GM19240 (cell line): ENCODE results near the genes VDR, LALBA and ARF3.

DNA sequence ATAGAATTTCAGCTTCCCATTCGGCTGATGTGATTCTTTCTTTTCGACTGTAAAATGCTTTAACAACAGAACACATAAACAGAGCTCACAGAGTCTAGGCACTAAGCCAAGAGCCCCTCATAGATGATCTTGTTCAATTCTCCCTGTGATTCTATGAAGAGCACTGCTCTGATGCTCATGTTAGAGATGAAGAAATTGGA is 232.7 kb downstream of the RPAP3 start:
- RRBS = no CpG with 5 or more reads among the region's 2 CpGs

- RRBS = no CpG with 5 or more reads among the region's 10 CpGs
Observed at GRCh38 chr12:47734569-47735235, 9.4 kb upstream of the ENDOU start.

- RRBS = 7% methylated on average over 4 of the region's 16 CpGs
Observed at GRCh38 chr12:47739667-47740350, 14.5 kb upstream of the ENDOU start.

GRCh38 chr12:47744324-47745347 is 14.0 kb downstream of the RAPGEF3 start:
- RRBS = no CpG with 5 or more reads among the region's 13 CpGs

DNA sequence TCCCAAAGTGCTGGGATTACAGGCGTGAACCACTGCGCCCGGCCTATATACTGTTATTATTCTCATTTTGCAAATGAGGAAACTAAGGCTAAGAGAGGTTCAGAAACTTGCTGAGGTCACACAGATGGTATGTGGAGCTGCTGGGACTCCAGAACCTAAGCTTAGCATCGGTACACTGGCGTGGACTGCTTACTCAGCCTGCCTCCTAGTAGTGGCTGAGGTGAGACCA is 9.6 kb downstream of the HDAC7 start:
- RRBS = no CpG with 5 or more reads among the region's 5 CpGs

GRCh38 chr12:47903783-47904455 is 875 bp downstream of the VDR start:
- RRBS = no CpG with 5 or more reads among the region's 3 CpGs

DNA sequence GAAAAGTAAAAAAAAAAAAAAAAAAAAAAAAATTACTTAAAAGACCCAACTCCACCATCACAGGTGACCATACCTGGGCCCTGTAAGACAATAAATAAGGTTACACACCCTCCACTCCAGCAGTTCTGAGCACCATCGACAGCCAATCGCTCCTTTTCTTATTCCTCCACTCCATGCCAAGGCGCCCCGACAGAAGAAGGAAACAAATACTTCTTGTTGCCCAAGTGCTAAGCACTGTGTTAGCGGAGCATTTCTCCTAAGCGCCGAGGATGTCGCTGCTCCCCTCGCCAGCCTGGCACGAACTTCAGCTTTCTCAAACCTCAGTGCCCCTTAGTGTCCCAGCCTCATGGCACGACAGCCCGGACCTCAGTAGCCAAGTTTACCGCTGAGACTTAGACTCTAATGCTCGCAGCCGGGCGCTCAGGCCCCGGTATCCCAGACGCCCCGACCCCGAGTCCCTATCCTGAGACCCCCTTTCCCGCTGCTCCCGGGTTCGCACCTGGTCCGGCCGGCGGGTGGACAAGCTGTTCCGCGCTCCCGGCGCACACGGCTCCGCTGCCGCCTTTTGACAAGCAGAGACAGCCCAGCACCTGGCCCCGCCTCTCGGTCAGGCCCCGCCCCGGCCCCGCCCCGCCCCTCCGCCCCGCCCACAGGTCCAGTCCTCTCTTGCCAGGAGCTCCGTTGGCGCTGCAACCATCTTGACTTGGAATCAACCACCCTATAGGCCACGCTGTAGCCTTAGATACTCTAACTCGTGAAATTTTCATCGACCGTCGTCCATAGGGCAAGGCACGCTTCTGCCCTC is at the start of gene VDR:
TSS of gene VDR (minus strand) at position 539 of the 805 bp plus-strand sequence.
- RRBS = 3% methylated on average over 17 of the region's 49 CpGs

DNA sequence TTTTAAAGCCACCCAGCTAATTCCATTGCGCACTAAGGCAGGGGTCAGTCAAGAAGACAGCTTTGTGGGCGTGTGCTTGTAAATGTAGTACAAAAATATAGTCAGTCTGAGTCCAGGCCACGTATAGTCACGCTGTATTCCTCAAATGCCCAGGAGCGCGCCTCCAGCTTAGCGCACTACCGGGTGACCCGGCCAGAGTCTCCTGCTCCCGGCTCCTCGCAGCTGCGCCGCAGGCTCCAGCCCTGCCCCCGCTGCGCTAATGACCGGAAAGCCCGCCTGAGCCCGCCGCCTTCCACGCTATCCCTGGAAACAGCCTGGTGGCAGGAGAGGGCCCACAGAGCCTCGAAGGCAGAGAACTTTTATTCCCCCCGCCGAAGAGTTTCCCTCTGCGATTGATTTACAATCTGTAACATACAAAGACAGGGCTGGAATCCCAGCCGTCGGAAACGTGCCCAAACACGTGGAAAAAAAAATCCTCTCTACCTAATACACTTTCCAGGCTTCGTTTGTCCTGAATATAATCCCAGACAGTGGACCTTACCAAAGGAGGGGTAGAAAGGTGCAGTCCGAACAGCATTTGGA is 1.5 kb downstream of the COL2A1 start:
- RRBS = 4% methylated on average over 7 of the region's 30 CpGs

DNA sequence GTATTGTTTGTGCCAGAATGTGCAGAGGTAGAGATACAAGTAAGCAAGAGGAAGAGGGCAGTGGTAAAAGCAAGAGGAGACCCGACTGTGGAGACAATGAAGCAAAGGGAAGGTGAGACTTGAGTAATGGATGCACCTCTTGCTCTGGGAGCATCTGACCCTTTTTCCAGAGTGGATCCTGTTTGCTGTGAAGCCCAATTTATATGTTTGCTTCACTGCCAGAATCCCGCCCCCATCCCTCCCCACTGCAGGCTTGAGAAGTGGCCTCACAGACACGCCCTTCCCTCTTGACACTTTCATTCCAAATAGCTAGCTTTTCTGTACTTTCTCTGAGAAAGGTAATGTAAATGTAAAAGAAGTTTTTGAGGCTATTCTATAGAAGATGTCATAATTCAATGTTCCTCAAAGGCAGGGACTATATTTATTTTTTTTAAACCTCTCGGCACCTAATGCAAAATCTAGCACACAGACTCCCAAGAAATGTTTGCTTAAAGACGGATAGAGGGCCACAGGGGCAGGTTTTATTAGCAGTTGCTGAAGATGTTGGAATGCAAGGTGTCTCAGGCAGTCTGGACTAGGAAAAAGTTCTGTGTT is 601 bp upstream of the PFKM start:
- RRBS = no CpG with 5 or more reads among the region's 5 CpGs

GRCh38 chr12:48569901-48570345 is at the start of gene LALBA:
Gene LALBA (minus strand): TSS chr12:48570046.
- RRBS = no CpG with 5 or more reads among the region's 1 CpG

GRCh38 chr12:48651542-48651992 is 30.5 kb downstream of the KANSL2 start:
- RRBS = no CpG with 5 or more reads among the region's 2 CpGs

DNA sequence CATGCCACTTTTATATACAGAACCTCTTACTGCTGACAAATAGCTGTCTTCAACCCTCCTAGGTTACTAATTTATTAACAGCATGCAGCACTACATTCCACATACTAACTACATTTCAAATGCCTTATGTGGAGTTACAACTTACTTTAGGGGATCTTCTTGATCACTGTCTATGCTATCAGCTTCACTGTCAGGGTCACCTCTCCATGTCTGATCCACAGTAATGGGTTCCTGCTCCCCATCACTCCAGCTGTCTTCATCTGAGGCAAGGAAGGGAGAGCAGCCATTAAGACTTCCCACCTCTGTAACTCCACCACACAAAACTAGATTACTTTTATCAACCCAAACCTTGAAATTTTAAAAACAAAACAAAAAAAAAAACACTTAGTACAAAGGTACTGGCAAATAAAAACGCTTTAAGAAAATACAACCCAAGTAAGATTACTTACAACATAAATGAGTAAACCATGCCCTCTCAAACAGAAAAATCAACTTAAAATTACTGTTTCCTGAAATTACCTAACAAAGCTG is 3.1 kb downstream of the KANSL2 start:
- RRBS = no CpG with 5 or more reads among the region's 1 CpG

DNA sequence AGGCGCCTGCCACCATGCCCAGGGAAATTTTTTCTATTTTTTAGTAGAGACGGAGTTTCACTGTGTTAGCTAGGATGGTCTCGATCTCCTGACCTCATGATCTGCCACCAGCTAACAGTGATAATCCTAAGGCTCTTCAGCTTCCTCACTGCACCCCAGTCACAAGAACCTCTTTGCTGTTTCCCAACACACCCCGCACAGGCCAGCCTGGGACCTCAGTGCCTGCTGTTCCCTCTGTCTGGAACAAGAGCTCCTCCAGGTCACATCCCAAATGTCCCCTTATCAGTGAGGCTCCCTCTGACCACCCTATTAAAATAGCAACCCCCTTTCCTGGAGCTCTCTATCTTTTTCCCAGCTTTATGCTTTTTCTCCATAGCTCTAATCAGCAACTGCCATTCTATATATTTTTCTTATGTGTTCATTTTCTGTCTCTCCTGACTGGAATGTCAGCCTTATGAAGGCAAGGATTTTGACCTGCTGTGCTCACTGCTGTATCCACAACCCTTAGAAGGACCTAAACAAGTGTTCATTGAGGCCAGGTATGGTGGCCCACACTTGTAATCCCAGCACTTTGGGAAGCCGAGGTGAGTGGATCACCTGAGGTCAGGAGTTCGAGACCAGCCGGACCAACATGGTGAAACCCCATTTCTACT is 4.0 kb downstream of the ADCY6 start:
- RRBS = no CpG with 5 or more reads among the region's 7 CpGs

- RRBS = no CpG with 5 or more reads among the region's 11 CpGs
Observed at GRCh38 chr12:48795443-48796185, 6.7 kb upstream of the ADCY6 start.

DNA sequence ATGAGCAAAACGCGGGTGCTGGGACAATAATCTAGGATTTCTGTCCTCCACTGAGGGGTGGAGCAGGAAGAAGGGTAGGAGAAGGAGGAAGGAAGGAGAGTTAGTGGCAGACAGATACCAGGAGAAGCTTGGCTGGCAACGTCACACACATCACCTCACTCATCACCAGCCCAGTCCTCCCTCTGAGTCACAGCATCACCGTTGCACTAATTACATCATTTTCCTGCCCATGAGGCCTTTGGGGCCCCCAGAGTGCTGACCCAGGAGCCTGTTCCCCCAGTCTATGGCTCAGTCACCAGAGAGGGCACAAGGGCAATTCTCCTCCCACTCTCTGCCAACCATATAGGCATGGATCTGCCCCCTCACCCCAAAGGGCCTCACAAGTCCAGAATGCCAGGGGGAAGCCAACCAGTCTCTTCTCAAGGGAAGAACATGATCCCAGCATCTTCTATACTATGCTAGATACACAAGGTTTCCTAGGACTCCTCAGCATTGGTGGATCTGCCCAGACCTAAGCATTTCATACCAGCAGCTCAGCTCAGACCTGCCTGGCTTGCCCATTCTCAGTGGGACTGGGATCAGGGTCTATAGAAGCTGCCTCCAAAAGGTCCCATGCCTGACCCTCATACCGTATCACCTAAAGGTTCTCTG is 4.5 kb downstream of the RND1 start:
- RRBS = no CpG with 5 or more reads among the region's 5 CpGs

- RRBS = 2% methylated on average over 17 of the region's 49 CpGs
Observed at GRCh38 chr12:48957241-48958160, at the start of gene ARF3. Gene ARF3 (minus strand): TSS chr12:48957487.

DNA sequence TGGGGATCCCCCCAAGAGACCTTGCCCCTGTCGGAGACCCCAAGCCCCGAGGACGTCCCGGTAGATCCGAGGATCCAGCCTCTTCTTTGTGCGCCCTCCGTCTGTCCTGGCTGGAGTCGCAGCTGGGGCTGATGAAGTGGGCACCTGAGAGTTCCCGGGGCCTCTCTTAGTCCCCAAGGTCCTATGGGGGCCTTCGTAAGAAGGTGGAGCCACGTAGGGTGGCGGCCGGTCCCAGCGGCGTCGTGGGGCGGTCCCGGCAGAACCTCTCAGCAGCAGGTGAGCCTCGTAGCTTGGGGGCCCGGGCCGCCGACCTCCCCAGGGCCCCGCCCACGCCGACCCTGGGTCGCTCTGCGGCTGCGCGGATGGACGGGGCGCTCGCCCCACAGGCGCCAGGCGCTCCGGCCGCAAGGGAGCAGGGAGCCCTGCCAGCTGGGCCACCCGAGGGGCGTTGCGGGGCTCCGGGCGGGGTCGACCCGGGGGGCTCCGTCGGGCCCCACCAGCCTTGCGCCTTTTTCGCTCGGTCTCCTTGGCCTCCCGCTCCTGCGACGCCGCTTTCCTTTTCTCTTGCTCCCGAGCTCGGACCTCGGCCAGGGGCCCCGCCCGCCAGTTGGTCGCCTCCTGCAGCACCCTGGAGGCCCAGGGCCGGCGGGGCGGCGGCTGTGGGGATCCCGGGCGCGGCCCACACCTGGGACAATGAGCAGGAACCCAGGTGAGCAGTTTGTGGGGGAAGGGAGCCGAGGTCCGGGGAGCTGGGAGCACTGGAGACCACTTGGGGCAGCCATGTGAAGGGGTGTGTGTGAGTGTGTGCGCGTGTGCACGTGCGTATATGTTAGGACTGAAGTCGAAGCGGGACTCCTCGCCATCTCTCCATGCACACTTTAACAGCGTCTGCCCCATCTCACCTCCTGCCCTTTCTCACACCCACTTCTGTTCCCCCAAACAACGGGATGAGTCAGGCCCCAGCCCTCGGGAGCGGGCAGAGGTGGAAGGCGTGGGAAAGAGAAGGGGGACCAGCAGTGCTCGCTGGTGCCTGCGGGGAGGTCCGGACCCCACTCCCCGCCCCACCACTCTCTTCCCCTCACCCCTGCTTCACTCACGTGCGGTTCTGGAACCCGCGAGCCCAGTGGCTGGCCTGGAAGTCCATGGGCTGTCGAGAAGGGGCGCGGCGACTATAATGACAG is 803 bp downstream of the DDN start:
- RRBS = 3% methylated on average over 35 of the region's 91 CpGs

DNA sequence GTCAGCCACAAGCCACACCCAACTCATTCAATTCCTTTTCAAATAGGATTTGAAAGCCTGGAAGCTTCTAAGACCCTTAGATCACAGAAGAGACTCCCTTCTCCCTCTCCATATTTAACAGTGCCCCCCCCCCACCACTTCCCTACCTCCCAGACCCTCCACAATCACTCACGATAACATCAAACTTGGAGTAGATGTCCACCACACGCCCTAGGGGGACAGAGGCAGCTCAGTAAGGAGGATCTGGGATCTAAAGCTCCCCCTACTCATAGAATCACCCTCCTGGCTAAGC is 4.2 kb upstream of the DDN start:
- RRBS = no CpG with 5 or more reads among the region's 2 CpGs

GRCh38 chr12:49044099-49045165 is 16.2 kb downstream of the KMT2D start:
- RRBS = no CpG with 5 or more reads among the region's 31 CpGs